ENCODE measurements around the gene GINS3.

DNA sequence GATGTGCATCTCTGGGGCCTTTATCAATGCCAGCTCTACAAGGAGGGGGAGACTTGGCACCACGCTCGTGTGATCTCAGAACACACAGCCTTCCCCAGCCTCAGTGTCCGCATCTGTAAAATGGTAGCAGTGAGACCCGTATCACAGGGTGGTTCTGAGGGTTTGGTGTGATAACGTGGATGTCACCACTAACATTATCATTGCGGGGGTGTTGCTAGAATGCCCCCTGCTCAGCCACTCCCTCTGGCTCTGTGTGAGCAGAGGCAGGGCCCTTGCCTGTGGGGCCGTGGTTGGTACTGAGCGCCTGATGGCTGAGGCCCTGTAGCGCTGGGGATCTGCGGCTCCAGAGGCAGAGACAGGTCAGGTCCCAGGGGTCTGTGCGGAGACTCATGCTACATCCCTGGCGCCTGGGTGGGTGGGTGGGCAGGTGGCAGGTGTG lies 18.2 kb downstream of the ADGRG1 start:
- PRO-cap = no peak

GRCh38 chr16:57677646-57678451 lies 9.7 kb downstream of the ADGRG3 start:
- PRO-cap = no peak

GRCh38 chr16:57769609-57769993 lies 32.7 kb downstream of the KIFC3 start:
- PRO-cap = no peak

DNA sequence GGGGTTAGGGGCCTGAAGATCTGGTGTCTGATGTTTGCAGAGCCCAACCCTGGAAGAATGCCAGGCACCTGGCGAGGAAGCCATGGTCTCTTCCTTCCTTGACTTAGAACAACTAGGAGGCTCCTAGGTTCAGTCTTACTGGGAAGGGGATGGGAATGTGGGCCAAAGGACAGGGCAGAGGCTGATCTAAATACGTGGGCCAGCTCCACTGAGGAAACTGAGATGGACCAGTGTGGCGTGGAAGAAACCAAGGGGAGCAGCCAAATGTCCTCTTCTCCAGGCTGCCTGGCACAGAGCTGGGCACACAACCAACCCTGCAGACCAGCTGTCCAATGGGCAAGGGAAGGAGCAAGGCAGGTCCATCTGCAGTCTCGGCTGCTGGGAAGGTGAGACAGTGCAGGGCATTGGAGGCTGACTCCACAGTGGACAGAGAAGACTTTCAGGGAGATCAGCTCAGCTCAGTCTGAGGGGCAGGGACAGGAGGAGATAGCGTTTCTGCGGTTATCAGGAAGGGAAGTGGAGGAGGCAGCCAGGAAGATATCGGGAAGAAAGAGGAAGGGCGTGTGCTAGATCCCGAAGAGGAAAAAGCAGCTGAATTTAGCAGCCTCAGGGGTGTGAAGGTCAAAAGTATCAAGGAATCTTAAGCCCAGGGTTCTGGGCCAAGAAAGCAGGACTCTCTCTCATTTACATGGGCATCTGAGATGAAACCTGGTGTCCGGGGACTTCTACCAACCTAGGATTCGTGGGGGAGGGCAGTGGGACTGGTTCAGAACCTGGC lies 2.0 kb downstream of the KIFC3 start:
- PRO-cap = no peak

DNA sequence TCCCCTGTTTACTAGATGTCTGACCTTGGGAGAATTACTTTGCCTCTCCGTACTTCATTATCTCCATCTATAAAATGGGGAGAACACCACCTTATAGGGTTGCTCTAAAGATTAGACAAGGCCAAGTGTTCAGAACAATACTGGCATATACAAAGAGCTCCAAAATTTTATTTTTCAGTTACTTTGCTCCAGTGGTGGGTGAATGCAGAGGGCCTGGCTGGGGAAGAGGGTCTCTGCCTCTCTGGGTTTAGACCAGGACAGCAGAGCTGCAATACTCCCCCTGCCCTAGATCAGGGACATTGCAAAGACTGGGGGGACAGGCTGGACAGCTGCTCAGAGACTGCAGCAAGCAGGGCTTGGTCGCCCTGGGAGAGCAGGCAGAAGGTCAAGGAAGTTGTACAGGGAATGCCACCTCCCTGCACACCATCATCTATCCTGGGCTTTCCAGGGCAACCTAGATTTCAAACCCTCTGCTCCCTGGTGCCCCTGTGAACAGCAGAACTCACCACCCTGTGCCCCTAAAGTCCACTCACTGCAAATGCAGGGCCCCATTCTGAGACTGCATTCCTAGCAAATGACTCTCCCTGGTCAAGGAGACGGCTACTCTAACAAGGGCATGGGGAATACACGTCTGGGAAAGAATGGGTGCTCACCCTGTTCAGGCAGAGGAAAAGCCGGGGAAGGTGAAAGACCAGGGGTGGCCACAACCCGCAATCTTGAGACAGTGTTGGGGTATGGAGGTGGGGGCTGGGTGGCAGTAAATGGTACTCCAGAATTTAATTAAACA lies 1.2 kb downstream of the KIFC3 start:
- PRO-cap = unidirectional peak, plus-strand start at position 608 of the sequence

DNA sequence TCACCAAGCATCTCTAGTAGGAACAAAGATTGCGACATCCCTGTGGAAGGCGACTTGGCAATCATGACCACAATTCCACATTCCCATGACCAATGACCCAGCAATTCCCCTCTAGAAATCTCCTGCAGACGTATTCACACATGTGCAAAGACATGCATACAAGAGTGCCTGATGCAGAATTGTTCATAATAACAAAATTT lies 21.3 kb downstream of the CNGB1 start:
- PRO-cap = unidirectional peak, minus-strand start at position 59 of the sequence

DNA sequence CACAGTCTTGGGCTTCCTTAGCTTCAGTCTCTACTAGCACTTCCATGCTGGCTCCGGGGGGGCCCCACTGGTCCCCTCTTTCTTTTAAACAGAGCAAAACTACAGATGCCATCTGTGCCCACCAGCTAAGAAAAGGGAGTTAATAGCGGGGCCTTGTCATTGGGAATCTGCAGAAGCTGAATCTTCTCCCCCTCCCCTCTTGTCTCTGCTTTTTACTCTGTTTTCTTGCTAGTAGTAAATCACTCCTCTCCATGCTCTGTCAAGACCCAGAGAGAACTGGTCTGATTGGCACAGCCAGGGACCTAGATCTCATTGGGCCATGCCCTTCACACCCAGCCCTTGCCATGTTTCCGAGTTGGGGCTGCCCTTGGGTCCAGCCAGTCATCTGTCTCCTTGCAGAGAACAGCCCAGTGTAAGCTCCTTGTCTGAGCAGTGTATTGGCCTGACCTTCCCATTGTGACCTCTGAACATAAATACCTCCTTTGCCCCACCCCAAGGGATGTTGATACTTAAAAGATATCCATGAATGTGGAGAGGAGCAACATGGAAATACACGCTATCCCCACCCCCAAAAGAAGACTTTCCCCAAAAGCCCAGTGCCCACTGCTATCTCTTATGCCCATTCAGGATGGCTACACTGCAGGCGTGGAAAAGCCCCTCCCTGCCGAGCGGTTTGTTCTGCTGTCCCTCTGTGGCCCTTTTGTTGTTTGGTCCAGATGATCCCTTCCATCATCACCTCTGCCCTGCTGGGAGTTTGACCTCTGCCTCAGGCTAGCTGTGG lies 3.9 kb downstream of the MMP15 start:
- PRO-cap = no peak

- PRO-cap = no peak
Observed at GRCh38 chr16:58126458-58126741, 2.8 kb downstream of the CFAP20 start.

DNA sequence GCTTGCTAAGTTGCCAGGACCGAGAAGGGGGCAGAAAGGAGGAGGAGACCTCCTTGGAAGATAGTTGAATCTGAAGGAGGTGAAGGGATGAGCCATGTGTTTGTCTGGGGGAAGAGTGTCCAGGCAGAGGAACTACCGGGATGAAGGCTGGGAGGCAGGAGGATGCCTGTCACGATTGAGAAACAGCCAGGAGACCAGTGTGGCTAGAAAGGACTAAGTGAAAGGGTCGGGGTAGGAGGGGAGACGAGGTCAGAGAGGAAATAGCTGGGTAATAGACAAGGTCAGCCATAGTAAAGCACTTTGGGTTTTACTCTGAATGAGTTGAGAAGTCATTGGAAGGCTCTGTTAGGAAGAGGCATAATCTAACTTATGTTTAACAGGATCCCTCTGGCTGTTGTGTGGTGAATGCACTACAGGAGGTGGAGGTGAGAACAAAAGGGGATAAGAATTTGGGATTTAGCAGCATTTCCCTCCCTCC lies 12.8 kb upstream of the CCDC113 start:
- PRO-cap = no peak

DNA sequence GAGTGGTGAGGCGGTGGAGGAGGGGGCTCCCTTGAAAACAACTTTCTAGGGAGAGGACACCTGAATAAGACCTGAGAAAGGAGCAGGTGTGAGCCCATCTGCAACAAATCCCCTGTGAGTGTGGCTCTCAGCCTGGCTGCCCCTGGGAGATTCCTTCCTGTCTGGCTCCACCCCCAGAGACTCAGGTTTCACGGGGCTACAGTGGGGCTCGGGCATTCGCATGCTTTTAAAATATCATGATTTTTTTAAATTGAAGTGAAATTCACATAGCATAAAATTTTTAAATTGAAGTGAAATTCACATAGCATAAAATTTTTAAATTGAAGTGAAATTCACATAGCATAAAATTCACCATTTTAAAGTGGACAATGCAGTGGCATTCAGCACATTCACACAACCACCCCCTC lies 36.7 kb upstream of the PRSS54 start:
- PRO-cap = no peak

GRCh38 chr16:58392127-58393189 lies at the start of gene GINS3:
Gene GINS3 (plus strand): TSS chr16:58392471.
- PRO-cap = bidirectional peak, plus-strand start at chr16:58392471, minus-strand start at chr16:58392407; bidirectional peak, plus-strand start at chr16:58392889, minus-strand start at chr16:58392797

DNA sequence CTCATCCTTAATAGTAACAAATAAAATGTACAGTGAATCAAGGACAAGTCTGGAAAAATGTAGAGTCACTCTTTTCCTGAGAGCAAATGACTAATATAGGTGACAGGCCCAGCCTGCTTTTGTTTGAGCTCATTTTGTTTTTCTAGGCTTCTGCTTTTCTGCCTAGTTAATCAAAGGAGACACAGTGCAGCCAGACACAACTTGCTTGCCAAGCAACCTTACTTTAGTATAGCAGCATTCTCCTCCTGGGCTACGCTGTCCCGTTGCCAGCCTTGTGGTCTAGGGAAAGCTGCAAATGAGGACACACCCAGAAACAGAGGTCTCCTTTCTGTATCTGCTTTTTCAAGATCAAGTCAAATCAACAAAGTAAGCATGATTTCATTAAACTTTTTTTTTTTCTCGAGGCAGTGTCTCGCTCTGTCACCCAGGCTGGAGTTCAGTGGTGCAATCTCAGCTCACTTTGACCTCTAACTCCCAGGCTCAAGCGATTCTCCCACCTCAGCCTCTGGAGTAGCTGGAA lies 17.1 kb downstream of the GINS3 start:
- PRO-cap = no peak

GRCh38 chr16:58494958-58496190 lies 4.6 kb upstream of the NDRG4 start:
- PRO-cap = unidirectional peak, plus-strand start at chr16:58495443; bidirectional peak, plus-strand start at chr16:58495766, minus-strand start at chr16:58495608

DNA sequence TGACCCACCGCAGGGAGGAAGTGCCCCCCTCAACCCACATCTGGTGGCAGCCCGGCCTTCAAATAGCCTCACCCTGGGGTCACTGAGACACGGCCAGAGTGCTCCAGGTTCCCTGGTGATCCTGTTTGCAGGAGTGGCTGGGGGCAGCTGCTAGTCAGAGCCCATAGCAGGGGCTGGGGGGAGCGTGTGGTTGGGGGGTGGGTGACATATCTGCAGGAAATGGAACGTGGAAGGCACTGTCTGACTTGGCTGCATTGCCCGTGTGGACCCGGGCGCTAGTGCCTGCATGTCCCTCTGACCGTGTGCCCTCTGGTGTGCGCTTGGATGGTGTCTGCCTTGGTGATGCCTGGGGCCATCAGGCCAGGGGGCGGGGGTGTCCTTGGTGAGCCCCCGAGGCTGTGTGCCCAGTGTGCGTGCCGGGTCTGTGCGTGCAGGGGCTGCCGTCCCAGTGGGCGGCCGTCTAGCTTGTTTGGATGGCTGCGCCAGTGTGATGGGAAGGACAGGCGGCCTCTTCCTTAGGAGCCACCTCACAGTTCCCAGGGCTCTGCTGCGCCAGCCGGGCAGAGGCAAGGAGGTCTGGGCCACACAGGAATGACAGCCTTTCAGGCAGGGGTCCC lies 489 bp downstream of the NDRG4 start:
- PRO-cap = no peak

DNA sequence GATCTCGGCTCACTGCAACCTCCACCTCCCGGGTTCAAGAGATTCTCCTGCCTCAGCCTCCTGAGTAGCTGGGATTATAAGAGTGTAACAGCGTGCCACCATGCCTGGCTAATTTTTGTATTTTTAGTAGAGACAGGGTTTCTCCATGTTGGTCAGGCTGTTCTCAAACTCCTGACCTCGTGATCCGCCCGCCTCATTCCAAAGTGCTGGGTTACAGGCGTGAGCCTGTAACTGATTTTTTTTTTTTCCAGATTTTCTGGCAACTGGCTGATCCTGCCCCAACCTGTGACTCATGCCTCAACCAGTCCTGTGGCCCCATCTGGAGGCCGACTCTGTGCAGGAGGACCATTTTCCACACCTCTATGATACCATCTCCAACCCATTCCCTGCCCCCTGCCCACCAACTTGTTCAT lies 8.5 kb upstream of the CNOT1 start:
- PRO-cap = no peak

DNA sequence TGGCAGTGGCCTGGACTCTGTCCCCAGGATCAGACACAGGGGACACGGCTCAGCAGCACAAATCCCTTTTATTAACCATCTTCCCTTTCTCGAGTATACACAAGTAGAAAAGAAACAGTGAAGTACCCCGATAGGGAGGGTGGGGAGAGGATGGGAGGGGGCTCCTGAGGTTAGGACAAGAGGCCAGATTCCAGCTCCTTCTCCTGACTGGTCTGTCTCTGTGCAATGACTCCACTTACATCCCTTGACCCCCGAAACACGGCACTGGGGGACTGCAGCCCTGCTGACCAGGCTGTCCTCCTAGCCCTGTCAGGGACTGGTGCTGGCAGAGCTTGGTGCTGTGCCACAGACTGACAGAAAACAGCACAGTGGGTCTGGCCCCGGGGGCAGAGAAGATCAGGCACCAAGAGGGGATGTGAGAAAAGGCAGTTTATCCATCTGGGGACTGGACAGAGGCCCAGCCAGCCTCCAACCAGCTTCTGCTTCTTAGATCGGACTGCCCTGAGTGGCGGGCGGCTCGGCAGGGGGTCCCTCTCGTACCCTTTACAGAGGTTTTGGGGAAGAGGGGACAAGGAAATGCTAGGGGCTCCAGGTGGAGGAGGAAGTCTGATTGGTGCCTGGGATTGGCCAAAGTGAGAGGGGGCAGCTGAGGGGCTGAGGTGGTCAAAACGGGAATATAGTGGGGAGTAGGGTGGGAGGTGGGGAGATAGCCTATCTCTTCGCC lies 19.3 kb downstream of the SLC38A7 start:
- PRO-cap = no peak

GRCh38 chr16:60203777-60204204 lies 1469.7 kb upstream of the GOT2 start:
- PRO-cap = no peak

DNA sequence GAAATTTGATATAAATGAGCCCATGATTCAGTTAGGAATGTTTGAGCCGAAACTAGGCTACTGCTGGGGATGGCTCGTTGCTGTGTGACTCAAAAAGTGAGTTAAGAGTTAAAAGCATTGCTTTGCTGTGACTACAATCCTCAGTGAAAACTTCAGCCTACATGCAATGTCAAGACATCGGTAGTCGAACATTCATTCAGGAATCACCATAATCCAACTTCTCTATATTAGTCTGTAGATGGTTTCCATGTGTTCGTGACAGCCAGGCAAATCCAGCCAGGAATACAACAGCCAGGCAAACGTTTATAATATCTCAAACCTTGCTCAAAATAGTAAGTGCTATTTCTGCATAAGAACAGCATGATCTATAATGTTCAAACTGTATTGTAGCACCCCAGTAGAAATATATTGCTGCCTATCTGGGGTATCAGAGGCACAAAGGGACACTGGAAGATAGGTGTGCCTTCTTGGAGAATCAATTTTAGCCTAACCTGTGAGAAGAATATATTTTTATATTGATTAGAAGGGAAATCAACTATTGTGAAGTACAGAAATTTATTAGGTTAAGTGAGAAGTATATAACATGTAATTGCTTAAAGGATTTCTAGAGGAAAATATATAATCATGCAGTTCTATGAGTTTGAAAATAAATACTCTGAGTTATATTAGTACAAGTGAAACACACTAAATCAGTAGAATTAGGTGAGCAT lies 1225.0 kb downstream of the CDH8 start:
- PRO-cap = bidirectional peak, plus-strand start at position 416 of the sequence, minus-strand start at position 284 of the sequence

DNA sequence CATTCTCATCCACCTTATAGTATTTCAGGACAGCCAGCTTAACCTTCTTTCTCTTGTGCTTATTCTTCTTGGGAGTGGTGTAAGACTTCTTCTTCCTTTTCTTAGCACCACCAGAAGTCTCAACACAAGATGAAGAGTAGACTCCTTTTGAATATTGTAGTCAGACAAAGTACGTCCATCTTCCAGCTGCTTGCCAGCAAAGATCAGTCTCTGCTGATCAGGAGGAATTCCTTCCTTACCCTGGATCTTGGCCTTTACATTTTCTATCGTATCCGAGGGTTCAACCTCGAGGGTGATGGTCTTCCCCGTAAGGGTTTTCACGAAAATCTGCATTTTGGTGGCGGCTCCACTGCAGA lies 980.7 kb downstream of the CDH8 start:
- PRO-cap = no peak

- PRO-cap = no peak
Observed at GRCh38 chr16:61128745-61129226, 907.5 kb downstream of the CDH8 start.